LUHMES (cell line): ENCODE measurements around the gene NIPBL.

- PRO-cap = no peak
These were observed 138.2 kb upstream of the C1QTNF3 start for GRCh38 chr5:34181264-34181482.

DNA sequence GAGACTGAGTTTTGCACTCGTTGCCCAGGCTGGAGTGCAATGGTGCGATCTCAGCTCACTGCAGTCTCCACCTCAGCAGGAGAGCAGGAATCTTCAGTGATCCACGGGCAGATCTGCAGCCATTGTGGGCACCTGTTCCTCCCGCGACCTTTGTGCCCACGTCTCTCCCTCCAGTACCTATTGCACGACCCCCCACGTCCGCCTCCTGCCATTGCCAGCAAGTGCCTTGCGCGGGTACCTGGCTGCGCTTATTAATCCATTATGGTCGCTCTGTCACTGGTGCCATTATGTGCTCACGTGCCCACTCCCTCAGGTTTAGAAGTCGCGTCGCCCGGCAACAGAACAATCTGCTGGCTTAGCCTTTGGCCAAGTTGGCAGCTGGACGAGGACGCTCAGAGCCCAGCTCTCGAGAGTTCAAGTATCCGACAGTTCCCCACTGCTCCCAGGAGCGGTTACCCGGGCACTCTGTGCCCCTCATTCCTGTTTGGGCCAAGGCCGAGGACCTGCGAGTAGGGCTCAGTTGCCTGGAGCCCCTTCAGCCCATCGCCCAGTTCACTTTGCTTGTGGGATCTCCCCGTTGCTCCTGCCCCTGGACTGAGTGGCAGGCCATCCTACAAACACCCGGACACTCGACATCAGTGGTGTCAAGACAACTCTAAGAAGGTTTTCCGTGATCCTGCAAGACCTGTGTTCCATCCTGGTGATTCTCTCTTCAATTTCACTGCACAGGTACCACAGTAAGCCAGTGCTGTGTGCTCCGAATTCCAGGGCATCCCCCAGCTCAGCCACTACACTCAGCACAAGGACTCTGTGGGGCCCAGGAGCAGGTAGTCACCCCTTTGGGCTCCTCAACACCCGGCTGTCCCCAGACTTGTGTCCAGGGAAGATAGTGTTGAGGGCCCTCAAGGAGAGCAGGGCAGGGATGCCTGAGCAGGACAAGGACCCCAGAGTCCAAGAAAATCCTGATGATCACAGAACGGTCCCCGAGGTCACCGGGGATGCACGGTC lies 146.5 kb upstream of the C1QTNF3 start:
- PRO-cap = no peak

- PRO-cap = no peak
These were observed 202.6 kb upstream of the C1QTNF3 start for GRCh38 chr5:34245627-34246086.

- PRO-cap = no peak
These were observed 99.8 kb upstream of the RAI14 start for GRCh38 chr5:34556289-34556669.

- PRO-cap = no peak
These were observed 736 bp upstream of the RAI14 start for GRCh38 chr5:34655187-34655997.

- PRO-cap = no peak
These were observed 61.4 kb downstream of the RAI14 start for GRCh38 chr5:34717278-34718150.

DNA sequence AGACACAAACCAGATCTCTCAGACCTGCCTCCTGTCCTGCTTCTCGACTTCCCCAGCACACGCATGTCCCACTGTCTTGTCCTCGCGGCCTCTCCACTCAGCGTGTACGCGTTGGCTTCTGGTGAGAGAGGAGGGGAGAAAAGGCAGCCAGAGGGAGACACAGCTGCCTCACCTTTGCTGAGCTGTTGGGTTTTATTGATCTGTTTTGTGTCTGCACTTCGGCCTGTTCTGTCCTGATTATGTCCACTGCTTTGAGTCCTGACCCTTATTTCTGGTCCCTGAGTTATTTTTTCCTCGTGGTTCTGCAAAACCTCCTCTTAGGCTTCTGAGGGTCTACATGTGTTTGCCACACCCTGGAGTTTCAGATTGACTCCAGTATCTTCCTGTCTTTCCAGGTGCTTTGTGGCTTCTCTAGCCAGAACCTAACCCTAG lies 87.5 kb upstream of the AGXT2 start:
- PRO-cap = no peak

DNA sequence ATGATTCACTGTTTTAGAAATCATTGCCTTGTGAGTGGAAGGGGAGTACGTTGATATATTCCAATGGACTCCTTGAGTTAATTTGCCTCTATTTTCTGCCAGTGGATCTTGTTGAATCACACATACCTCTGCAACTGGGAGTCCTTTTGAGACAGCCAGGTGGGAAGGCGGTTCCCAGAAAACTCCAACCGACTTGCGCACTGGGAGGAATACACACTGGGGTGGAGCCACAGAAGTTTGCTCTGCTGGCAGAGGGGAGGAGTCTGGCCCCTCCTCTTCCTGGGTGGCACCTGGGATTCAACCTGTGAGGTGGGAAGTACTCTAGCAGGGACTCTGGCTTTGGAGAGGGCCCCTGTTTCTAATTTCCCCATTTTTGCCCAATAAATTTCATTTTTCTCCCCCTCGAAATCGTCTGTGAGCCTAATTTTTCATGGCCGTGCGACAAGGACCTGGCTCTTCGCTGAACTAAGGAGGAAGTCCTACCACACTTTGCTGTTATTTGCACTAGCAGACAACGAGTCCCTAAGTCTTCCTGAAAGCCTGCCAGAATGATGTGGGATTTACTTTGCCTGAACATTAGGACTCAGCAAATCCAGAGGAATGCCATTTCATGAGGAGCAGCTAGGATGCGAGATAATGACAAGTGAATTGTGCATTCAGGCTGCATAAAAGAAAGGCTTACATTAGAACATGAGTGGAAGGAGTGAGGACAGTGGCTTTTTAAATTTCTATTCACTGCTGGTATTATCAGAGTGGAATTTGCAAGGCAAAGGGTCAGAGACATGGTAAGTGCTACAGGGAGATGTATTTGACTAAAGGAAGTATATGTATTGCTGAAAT lies 67.2 kb downstream of the PRLR start:
- PRO-cap = no peak

DNA sequence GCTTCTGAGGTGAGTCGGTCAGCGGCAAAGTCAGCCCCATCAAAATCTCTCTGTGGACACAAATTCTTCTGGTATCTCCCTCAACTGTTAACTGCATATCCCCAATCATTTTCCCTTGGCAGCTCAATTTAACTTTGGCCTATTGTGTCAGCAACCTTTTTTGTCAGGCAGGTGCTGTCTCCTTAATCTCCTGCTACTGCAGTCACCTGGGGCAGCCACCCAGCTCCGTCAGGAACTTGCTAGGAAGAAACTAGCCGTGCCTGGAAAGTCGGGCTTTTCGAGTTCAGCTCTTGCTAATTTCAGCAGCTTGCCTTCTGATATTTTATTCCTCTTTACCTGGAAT lies 42.4 kb downstream of the PRLR start:
- PRO-cap = no peak

- PRO-cap = no peak
These were observed 26.1 kb upstream of the IL7R start for GRCh38 chr5:35830474-35831198.

- PRO-cap = no peak
These were observed 2.5 kb upstream of the IL7R start for GRCh38 chr5:35853971-35854809.

GRCh38 chr5:35860073-35860517 lies 3.4 kb downstream of the IL7R start:
- PRO-cap = no peak

DNA sequence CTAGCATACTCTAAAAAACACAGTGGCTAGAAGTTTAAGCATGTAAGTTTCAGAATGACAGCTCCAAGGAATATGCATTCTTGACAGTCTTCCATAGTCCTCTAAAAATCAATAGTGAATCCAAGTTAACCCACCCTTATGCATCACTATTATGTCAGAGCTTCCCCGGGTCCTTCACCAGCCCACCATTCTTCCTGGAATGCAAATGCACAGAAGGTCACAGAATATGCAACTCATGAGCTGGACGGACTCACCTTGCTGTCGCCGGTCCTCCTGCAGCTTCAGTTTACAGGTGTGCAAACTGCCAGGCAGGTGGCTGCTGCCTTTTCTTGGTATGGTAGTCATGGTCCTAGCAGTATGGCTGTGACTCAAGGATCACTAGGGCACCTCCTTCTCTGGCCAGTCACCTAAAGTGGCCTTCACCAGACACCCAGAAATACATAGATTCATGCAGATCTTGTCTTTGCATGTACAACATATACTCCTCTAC lies 585 bp downstream of the RANBP3L start:
- PRO-cap = no peak

GRCh38 chr5:36570248-36570912 lies 36.0 kb upstream of the SLC1A3 start:
- PRO-cap = no peak

DNA sequence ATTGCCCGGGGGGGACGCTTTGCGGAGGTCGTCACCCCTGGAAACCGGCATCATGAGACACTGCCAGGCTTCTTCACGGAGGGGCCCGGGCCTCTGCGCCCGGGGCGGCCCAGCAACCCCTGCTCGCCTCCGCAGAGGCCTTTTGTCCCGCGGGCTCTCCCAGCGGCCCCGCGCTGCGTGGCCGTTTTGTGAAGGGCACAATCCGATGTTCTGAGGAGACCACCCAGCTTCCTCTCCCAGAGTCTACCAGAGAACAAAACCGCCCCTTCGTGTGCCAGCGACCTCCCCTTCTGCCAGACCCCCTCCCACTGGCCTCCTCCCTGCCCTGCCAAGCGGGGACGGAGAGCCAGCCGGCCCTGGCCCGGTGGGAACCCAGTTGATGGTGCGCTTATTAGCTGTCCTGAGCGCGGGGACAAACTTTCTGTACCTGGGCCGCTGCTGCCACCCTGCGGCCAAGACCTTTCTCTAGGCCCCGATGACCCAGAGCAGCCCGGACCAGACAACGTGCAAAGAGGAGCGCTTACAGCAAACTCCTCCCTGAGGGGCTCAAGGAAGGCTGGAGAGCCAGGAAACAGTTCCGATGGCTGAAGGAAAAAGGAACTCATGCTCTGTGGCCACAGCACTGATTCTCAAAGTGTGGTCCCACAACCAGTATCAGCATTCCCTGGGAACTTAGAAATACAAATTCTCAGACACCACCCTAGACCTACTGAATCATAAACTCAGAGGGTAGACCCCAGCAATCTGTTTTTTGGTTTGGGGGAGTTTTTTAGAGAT lies 86.7 kb downstream of the SLC1A3 start:
- PRO-cap = bidirectional peak, plus-strand start at position 522 of the sequence, minus-strand start at position 311 of the sequence

GRCh38 chr5:36876729-36877910 lies at the start of gene NIPBL:
Gene NIPBL, plus strand, starts transcription at chr5:36876769.
- PRO-cap = bidirectional peak, plus-strand start at chr5:36876741, minus-strand start at chr5:36876690; bidirectional peak, plus-strand start at chr5:36876768, minus-strand start at chr5:36876779; unidirectional peak, minus-strand start at chr5:36877270

DNA sequence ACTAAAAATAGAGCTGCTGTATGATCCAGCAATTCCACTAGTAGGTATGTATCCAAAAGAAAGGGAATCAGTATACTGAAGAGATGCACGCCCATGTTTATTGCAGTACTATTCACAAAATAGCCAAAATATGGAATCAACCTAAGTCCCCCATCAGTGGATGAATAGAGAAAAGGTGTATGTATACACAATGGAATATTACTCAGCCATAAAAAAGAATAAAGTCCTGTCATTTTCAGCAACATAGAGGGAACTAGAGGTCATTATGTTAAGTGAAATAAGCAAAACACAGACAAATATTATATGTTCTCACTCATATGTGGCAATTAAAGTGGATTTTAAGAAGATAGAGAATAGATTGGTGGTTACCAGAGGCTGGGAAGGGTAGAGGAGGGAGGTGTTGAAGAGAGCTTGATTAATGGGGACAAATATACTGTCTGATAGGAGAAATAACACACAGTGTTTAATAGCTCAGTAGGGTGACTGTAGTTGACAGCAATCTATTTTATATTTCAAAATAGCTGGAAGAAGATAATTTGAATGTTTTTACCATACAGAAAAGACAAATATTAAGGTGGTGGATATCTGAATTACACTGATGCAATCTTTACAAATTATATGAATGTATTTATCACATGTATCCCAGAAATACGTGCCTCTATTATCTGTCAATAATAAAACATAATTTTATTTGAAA lies 88.7 kb downstream of the NIPBL start:
- PRO-cap = no peak

- PRO-cap = no peak
These were observed 185.7 kb downstream of the CPLANE1 start for GRCh38 chr5:37063481-37063959.

GRCh38 chr5:37072038-37072481 lies 177.1 kb downstream of the CPLANE1 start:
- PRO-cap = no peak

DNA sequence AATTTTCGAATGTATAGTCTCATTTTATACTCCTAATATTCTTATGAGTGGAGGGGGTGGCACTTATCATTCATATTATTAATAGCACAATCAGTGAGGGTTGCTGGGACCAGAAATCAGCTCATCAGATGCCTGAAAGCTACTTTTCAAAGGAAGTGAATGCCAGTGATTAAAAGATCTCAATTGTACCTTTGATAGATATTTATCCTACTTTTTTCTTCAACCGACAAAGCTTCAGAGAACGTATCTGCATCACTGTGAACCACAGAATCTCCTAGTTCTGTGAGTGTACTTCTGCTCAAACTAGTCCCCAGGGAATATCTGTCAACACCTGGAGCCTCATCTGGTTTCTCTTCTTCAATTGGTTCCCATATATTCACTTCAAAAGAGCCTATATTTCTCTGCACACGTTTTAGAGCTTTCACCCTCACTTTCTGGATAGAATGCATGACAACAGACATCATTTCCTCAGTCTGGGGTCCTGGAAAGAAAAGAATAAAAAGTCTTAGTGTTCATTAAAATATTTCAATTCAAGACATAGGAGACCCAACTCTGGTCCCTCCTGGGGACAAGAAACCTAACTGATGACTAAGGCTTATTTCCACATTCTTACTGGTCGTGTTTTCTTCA lies 64.5 kb downstream of the CPLANE1 start:
- PRO-cap = no peak